Mesenchymal stem cell of Wharton's jelly (primary cell): ENCODE data around the gene LIAS.

GRCh38 chr4:39408986-39409246 lies 2.2 kb downstream of the KLB start:
- CAGE, long polyA plus RNA: no peak

- CAGE, long polyA plus RNA: no peak
These were observed 3.7 kb downstream of the KLB start for GRCh38 chr4:39410300-39411016.

DNA sequence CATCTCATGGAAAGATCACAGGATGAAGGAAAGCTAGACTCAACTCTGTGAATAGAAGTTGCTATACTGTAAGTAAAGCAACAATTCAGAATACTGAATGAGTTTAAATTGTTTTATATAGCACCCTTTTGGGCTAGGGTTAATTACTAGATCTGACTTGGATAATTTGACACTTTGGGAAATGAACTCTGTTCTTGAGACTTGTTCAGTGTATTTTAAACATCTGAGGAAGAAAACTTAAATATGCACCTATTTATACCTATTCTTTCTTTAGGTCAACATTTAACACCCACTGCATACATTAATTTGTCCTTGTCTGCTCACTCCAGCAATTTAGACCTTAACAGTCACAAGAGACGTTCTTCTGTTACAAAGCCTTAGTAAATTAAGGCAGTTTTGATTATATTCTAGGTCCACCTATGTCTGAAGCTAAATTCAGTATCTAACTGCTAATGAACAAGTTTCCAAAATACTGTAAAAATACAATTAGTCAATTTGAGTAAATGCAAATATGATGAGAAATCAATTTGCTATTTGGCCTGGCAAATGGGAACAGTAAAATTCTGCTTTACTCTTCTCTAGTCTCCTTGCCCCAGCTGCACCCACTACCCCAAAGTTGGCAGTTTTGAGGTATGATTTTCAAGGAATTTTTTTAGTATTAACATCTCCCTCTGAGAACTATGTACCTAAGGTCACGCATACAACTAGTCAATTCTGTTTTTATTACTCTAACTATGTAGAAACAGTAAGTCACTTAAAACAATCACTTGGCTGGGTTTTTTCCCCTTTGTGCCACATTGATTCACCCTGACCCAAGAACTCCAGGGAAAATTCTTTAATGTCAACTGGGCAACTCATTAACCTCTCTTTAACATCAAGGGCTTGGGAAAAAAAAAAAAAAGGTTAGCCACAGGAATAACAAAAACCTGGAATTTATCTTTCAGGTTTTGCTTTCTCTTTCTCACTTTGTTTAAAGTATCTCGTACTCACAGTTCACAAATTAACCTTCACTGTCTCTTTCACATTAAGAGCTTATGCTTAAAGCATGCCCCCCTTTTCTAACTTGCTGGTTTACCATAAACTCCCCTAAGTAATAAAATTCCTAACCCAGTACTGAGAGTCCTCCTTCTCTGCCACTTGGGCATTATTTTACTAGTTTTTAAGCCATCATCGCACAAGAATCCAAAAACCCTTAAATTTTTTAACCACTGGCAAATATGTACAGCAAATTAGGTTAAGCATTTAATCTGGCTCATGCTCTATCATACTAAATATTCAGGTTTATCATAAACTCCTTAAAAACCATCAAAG lies 8.3 kb downstream of the RPL9 start:
- CAGE, long polyA plus RNA: no peak

- CAGE, long polyA plus RNA: no peak
These were observed 6.7 kb downstream of the RPL9 start for GRCh38 chr4:39452016-39452430.

DNA sequence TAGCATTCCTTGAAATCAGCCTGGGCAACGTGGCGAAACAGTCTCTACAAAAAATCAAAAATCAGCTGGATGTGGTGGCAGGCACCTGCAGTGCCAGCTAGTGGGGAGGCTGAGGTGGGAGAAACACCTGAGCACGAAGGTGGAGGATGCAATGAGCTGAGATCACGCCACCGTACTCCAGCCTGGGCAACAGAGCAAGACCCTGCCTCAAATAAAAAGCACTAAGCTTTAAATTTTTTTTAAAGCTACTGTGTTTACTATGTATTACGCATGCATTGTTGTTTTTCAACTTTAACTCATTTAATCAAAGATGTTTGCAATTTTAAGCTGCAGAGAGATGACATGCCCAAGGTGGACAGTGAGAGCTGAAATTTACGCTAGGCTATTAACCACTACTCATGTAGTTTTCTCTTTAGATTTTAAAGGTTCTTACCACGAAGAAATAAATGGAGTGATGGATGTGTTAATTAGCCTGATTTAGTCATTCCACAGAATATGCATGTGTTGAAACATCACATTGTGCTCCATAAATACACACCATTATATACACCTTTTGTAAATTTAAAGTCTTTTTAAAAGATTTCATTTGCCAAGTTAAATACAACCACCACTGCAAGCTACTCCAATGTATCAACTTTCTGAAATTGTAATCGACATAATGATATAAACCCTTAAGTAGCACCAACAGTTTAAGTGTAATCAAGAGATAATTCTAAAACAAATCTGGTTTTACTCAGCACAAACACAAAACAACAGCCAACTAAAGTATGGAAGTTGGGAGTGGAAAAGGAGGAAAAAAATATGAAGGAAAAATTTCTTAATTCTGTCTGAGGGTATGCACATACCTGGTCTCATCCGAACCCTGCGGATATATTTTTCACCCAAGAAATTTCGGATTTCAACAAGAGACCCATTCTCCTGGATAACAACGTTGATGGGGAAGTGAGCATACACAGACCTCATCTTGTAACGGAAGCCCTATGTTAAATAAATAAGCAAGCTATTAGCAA lies 2.9 kb downstream of the RPL9 start:
- CAGE, long polyA plus RNA: start-site peak on the minus strand centred at position 881 of the sequence, 5 bp wide, 96 and 72 reads in 2 replicates

DNA sequence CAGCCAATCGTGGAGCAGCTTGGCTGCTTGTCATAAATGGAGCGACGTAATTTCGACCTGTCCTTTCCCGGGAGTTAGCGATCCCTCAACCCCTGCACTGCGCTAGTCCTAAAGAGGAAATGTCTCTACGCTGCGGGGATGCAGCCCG lies at the start of gene LIAS:
Gene LIAS (plus strand): TSS at position 58 of the 148 bp plus-strand sequence.
- CAGE, long polyA plus RNA: no peak

GRCh38 chr4:39543816-39544429 lies 16.7 kb upstream of the UGDH start:
- CAGE, long polyA plus RNA: no peak

DNA sequence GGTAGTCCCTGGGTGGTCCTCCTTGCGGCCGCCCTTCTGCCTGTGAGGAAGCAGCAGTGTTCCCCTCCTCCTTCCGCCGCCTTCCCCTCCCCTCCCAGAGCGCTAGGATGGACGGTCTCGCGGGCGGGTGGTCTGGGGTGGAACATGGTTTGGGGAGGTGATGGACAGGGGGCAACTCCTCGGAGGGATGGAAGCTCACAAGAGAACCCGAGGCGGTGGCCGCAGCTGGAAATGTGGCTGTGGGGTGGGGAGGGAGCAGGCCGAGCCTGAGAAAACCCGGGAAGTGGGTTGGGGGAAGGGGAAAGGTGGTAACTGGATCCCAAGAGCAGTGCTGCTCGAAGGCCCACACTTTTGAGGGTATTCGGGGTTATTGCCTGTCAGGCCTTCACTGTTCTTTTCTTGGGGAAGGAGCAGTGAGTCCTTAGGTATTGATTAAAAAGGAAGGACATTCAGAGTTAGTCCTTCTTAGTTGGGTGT lies 571 bp downstream of the UBE2K start:
- CAGE, long polyA plus RNA: no peak

DNA sequence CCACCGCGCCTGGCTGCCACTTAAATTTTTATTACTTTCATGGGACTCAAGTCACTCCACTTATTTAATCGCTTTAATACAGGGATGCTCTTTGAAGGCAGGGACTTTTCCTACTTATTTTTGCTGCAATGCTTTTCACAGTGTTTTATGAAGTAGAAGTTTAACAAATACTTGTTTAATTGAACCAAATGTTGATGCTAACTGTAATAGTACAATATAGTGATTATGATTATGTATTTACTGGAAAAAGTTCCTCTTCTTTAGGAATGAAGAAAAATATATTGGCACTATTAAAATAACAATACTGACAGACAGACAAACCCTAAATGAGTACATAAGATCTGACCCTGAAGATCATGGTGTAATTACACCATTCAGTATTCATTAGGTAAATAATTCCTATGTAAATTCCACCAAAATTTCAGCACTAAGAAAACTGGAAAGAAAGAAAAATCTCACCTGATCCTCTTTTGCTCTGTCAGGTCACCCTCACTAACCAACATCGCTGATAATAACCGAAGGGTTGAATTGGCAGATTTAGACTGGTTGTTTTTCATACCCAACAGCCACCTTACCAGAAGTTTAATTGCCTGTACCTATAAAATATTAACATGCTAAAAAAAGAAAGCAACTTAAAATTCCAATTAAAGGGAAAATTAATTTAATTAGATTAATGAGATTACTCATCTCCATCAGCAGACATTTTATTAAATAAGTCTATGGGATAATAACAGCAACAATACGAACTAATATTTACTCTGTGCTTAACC lies 111.1 kb downstream of the PDS5A start:
- CAGE, long polyA plus RNA: no peak

DNA sequence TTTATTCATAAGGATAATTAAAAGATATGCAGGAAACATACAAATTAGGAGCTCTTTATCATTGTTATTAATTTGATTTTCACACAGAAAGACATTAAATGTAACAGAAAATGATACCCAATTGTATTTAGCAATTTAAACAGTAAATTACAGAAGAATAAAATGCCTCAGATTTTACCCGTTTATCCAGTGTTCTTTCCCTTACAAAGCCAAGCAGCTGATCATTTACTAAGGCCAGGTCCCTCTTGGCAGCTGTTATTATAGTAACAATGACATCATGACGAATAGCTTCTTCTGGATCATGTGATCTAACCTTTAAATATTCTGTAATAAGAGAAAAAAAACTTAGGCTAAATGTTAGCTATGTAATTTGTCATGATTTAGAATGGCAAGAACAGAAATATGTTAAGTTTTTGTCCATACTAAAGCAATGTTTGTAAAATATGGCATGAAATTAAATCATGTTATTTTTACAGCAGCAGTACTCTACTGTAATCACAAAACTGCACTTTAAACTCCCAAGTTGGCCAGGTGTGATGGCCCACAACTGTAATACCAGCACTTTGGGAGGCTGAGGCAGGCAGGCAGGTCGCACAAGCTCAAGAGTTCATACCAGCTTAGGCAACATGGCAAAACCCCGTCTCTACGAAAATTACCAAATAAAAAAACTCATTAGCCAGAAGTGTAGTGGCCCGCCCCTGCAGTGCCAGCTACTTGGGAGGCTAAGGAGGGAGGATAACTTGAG lies 69.3 kb downstream of the PDS5A start:
- CAGE, long polyA plus RNA: no peak

GRCh38 chr4:40193560-40193836 lies 3.3 kb upstream of the RHOH start:
- CAGE, long polyA plus RNA: no peak

DNA sequence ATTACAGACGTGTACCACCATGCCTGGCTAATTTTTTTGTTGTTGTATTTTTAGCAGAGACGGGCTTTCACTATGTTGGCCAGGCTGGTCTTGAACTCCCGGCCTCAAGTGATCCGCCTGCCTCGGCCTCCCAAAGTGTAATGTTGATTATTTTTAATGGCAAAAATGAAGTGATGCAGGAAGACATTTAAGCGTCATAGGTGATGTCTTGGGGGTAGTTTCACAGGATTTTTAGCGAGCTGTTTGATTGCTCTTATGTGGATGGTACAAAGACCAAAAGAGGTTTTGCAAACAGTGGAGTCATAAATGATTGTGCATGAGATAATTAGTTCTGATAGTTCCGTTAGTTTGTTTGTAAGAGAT lies 14.6 kb downstream of the RHOH start:
- CAGE, long polyA plus RNA: no peak

DNA sequence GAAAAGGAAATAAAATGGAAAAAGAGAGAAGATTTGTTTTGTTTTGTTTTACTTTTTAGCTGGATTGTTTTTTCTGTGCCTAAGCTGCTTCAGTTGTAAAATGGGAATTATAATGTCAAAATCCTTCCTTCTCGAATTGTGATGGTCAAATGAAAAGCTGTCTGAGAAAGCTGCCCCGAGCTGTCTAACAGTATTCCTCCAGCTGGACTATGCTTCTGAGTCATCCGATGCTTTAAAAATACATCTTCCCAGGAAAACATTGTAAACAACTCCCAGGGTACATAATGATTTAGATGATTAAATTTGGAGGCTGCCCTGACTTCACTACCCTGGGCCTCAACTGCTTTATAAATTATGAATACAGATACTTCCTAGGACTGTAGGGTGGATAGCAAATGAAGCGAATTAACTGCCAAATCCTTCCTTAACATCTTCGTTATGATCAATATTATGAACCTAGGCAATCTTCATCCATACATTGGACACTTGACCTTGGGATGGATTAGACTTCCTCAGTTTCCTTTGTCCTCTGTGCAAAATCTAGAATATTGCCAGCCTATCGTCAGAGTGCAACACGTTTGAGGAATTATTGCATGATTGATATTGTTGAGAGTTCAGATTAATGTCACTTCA lies 15.1 kb downstream of the RHOH start:
- CAGE, long polyA plus RNA: no peak

GRCh38 chr4:40301499-40302071 lies 33.5 kb upstream of the CHRNA9 start:
- CAGE, long polyA plus RNA: no peak

- CAGE, long polyA plus RNA: no peak
These were observed 18.9 kb upstream of the CHRNA9 start for GRCh38 chr4:40316163-40316732.

GRCh38 chr4:40394155-40394576 lies 59.0 kb downstream of the CHRNA9 start:
- CAGE, long polyA plus RNA: no peak

DNA sequence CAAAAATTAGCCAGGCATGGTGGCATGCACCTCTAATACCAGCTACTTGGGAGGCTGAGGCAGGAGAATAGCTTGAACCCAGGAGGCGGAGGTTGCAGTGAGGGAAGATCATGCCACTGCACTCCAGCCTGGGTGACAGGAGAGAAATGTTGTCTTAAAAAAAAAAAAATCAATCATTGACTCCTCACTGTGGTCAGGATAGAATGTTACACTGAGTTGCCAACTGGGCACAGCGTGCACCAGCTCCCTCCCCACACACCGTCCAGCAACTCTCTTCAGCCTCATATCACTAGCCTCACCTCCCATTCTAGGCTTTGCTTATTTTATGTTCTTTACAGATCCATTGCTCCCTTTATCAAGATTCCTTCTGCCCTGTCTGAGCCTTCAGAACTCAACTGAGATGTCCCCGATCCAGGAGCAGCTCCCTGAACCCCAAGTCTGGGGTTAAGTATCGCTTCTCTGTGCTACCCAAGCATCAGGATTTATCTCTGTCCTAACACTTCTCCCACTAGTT lies 79.6 kb downstream of the CHRNA9 start:
- CAGE, long polyA plus RNA: no peak

GRCh38 chr4:40418189-40419015 lies 83.3 kb downstream of the CHRNA9 start:
- CAGE, long polyA plus RNA: no peak

GRCh38 chr4:40422939-40423365 lies 87.8 kb downstream of the CHRNA9 start:
- CAGE, long polyA plus RNA: no peak

DNA sequence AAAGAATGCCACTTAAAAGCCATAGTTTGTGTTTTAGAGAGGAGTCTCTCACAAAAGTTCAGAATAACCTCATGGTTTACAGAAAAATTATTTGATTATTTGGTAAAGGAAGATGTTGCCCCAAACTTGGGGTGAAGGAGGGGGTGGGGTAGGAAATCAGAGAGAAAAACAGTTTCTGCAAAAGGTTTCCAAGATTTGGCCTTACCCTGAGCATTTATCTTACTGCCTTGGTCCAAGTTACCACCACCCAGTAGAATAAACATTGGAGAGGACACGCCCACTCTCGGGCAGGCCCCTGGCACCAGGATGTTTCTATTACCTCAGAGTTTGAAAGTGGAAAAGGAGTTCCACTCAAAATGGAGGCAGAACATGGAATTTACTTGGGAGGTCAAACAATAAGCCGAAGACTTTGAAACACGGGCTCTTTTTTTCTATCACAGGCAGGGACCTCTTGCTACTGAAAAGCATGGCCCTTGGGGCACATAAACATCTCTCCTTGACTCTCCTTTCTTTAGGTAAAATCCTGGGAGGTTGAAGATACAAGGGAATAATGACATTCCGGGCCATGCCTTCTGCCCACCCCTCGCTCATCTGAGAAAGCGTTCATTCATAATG lies 113.8 kb downstream of the CHRNA9 start:
- CAGE, long polyA plus RNA: no peak